Subcutaneous adipose tissue (tissue), 3 donors: ENCODE data around the genes FMNL3 and SMAGP.

DNA sequence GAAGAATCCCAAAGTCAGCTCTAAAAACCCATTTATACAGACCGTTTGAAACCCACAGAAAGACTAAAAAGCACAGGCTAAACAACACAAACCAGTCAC is 1.1 kb downstream of the FMNL3 start:
- PRO-cap: no peak
- RAMPAGE, long total RNA, 3 experiments: no peak in any of the 3 experiments

DNA sequence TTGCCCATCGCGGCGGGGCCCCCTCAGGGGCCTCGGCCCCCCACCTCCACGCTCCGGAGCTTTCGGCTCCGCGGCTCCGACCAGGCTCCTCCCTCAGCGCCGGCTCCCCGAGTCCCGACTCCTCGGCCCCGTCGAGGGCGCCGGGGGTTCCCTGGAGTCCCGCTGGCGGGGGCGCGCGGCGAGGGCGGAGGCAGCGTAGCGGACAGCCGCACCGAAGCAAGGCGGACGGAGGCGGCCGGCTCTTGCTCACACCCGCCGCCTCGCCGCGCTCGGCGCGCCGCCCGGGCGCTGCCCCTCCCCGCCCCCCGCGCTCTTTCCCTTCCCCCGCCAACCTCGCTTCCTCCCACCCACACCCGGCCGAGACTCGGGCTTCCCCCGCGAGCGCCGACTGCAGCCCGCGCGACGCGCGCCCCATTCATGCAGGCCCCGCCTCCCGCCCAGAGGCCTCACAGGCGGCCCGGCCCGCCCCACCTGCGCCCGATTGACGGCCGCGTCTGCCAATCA is at the start of gene FMNL3:
TSS of gene FMNL3 (minus strand) at position 233 of the 504 bp plus-strand sequence.
- PRO-cap: unidirectional peak, minus-strand start at position 142 of the sequence; unidirectional peak, minus-strand start at position 177 of the sequence; unidirectional peak, minus-strand start at position 204 of the sequence; unidirectional peak, minus-strand start at position 271 of the sequence; unidirectional peak, minus-strand start at position 439 of the sequence
- RAMPAGE, long total RNA, 3 experiments: start-site peak on the minus strand in 1 of 3 experiments, centred at position 93 of the sequence, 10 reads per replicate

DNA sequence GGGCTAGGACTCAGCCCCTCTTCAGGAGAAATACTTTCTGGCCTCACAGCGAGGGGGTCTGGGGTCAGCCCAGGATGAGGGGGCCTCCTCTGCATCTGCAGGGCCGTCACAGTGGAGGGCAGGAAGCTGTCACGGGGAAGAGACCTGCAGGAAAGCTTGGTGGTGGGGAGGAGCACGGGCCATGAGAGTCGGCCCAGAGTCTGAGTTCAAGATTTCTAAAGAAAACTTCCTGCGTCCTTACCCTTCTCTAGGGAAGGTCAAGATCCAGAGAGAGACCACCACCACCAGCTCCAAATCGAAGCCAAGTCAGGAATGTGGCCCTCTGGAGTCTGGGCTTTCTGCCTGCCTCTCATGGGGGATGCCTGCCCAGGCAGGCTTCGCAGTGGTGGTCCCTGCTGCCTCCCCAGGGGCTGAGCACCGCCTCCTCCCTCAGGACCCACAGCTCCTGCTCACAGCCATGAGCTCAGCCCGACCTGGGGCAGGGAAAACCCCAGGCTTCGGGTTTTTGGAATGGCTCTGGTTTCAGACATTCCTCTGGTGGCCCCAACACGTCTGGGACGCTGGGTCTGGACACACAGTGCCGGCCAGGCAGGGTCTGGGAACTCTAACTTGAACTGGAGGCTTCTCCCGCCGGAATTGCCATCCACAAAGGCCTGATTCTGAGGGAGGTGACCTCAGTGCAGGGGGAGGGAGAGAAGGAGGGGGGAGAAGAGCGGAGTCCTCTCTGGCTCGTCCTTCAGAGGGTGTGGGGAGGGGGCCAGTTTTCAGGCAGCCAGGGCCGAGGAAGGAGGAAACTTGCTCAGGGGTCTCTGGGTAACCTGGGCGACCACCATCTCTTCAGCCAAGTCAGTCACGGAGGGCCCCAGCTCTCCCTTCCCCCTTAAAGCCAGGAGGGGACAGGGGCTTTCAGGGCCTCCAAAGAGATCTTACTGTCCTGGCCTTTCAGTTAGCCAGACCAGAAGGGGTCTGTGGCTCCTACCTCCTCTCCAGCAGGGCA is 19.6 kb downstream of the NCKAP5L start:
- PRO-cap: no peak
- RAMPAGE, long total RNA, 3 experiments: no peak in any of the 3 experiments

- PRO-cap: no peak
- RAMPAGE, long total RNA, 3 experiments: no peak in any of the 3 experiments
Observed at GRCh38 chr12:49825340-49825814, 2.8 kb downstream of the NCKAP5L start.

- PRO-cap: unidirectional peak, plus-strand start at chr12:49827247
- RAMPAGE, long total RNA, 3 experiments: no peak in any of the 3 experiments
Observed at GRCh38 chr12:49827125-49827672, 1.0 kb downstream of the NCKAP5L start.

- PRO-cap: no peak
- RAMPAGE, long total RNA, 3 experiments: no peak in any of the 3 experiments
Observed at GRCh38 chr12:49868798-49869876, 26.2 kb upstream of the BCDIN3D start.

DNA sequence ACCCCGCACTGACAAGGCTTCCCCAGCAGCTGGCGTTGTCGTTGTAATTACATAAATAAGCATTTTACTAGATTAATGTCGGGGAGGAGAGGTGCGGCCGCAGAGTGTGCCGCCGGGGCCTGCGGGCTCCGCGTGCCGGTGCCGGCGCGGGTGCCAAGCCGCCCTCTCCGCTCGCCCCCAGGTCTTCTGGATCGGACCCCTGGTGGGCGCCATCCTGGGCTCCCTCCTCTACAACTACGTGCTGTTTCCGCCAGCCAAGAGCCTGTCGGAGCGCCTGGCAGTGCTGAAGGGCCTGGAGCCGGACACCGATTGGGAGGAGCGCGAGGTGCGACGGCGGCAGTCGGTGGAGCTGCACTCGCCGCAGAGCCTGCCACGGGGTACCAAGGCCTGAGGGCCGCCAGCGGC is 4.7 kb downstream of the AQP2 start:
- PRO-cap: no peak
- RAMPAGE, long total RNA, 3 experiments: no peak in any of the 3 experiments

GRCh38 chr12:49983838-49984474 is 11.2 kb downstream of the AQP6 start:
- PRO-cap: no peak
- RAMPAGE, long total RNA, 3 experiments: no peak in any of the 3 experiments

DNA sequence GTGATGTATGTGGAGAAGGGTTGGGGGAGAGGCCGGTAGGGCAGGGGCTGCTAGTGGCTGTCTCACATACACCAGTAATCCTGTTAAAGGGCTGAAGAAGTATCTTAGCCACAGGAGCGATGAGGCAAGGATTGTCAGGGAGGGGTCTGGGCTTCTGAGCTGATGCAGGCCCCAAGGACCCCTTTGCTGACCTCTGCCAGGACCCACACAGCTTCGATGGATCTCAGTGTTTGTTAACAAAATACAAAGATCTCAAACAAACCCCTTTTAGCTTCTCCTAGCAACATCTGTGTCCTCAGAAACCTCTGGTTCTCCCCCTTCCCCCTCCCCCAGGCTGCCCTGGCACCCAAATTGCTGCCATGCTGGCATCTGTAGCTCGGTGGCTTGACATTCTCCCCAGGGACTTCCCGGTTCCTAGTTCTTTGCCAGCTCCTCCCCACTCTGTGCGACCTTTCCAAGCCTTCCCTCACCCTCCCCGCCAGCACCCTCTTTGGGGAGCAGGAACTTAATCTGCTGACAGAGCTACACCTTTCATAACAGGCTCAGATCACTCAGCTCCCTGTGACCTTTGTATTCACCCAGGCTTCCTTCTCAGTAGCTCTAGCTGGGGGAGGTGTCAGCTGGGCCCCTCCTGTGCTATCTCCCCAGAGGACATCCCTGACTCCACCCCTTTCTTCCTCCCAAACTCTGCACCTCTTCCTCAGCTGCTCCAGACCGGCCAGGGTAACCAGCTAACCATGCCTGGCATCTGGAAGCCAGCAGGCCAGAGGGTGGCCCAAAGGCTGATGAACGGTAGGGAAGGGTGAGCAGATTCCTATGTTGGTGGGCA is 2.0 kb upstream of the COX14 start:
- PRO-cap: no peak
- RAMPAGE, long total RNA, 3 experiments: start-site peak on the minus strand in 1 of 3 experiments, centred at position 434 of the sequence, 8 reads per replicate

DNA sequence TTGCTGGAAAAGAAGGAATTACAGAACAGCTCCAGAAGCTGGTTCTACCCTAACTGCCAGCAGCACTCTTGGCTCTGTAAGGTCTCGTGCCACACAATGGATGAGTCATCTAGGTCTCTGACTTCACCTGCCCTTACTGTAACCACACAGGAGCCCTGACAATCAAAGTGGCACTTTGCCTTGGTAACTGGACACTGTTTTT is 57.2 kb upstream of the CERS5 start:
- PRO-cap: no peak
- RAMPAGE, long total RNA, 3 experiments: no peak in any of the 3 experiments

- PRO-cap: bidirectional peak, plus-strand start at chr12:50401980, minus-strand start at chr12:50401950
- RAMPAGE, long total RNA, 3 experiments: no peak in any of the 3 experiments
Observed at GRCh38 chr12:50401756-50402159, 1.1 kb downstream of the LARP4 start.

GRCh38 chr12:50475502-50475987 is 29.2 kb upstream of the DIP2B start:
- PRO-cap: no peak
- RAMPAGE, long total RNA, 3 experiments: no peak in any of the 3 experiments

- PRO-cap: no peak
- RAMPAGE, long total RNA, 3 experiments: no peak in any of the 3 experiments
Observed at GRCh38 chr12:50522331-50522778, 17.6 kb downstream of the DIP2B start.

GRCh38 chr12:50536970-50538349 is 32.7 kb downstream of the DIP2B start:
- PRO-cap: no peak
- RAMPAGE, long total RNA, 3 experiments: no peak in any of the 3 experiments

- PRO-cap: no peak
- RAMPAGE, long total RNA, 3 experiments: no peak in any of the 3 experiments
Observed at GRCh38 chr12:50568536-50569387, 64.0 kb downstream of the DIP2B start.

GRCh38 chr12:50625130-50625431 is 120.3 kb downstream of the DIP2B start:
- PRO-cap: no peak
- RAMPAGE, long total RNA, 3 experiments: no peak in any of the 3 experiments

DNA sequence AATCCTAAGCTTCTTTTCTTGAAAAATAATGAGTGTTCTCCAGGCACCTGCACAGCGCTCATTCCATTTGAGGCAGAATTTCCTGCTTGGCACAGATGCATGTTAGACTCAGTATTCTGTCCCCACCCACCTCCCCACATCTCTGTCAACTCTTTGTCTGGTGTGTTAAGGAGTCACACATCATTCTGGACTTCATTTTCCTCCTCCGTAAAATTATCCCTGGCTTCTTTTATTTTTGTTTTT is 104.2 kb upstream of the ATF1 start:
- PRO-cap: no peak
- RAMPAGE, long total RNA, 3 experiments: no peak in any of the 3 experiments

- PRO-cap: no peak
- RAMPAGE, long total RNA, 3 experiments: no peak in any of the 3 experiments
Observed at GRCh38 chr12:51242065-51242780, 3.6 kb downstream of the DAZAP2 start.

GRCh38 chr12:51269303-51270020 is 753 bp downstream of the SMAGP start:
- PRO-cap: bidirectional peak, plus-strand start at chr12:51270063, minus-strand start at chr12:51269967
- RAMPAGE, long total RNA, 3 experiments: no peak in any of the 3 experiments

GRCh38 chr12:51270021-51270726 is at the start of gene SMAGP:
Gene SMAGP (minus strand): TSS chr12:51270415.
- PRO-cap: bidirectional peak, plus-strand start at chr12:51270063, minus-strand start at chr12:51269967
- RAMPAGE, long total RNA, 3 experiments: start-site peak on the minus strand in 3 of 3 experiments, at chr12:51270360-51270398 at its widest, 9 to 31 reads per replicate